Myometrial cell (primary cell): Measurements from ENCODE around the gene JMJD6.

GRCh38 chr17:76499874-76500514, 1.2 kb downstream of the RHBDF2 start:
- RAMPAGE, long total RNA: no peak

DNA sequence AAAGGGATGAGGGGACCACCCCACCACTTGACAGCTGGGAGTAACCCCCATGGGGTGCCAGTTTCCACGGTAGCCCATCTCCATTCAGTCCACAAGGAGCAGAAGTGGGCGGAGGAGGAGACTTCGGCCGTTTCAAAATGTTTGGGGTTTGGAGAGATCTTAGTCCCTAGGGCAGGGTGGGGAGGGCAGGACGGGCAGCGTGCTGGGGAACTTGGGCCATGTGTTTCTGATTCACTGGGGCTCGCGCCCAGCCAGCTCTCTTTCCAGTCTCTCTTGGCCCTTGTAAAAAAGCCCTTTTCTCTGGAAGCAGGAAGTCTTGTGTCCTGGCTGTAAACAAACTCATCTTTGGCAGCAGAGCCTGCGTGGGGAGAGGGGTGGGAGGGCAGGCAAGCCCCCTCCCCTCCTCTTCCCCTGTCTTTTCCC, 8.2 kb downstream of the CYGB start:
- RAMPAGE, long total RNA: no peak

- RAMPAGE, long total RNA: no peak
Measured at GRCh38 chr17:76566881-76567371, 18.7 kb downstream of the ST6GALNAC2 start.

- RAMPAGE, long total RNA: no peak
Measured at GRCh38 chr17:76611200-76611712, 25.6 kb upstream of the ST6GALNAC2 start.

DNA sequence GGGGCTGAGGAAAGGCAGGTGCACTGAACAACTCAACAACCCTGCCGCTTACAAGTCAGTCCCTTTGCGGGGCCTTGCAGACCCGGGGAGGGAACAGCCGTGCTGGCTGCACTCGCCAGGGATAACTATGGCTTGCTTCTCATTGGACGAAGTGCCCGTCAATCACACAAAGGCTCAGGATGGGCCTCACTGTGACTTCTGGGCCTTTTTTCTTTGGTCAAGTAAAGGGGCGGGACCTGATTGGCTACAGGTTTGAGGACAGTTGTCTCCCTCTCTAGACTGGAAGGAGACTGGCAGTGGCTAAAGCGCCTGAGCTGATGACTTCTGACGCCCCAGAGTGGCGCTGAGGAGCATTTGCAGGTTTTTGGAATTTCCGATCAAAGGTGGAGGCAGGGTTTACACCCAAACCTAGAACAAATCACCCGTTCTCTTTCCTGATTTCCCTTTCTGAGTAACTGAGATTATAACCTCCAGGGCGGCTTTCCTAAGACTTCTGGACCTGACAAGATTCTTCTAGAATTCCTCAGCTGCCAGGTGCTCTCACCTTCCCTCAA, 27.5 kb upstream of the ST6GALNAC2 start:
- RAMPAGE, long total RNA: no peak

GRCh38 chr17:76696676-76697266, 14.0 kb downstream of the MXRA7 start:
- RAMPAGE, long total RNA: no peak

- RAMPAGE, long total RNA: start-site peak on the minus strand at chr17:76726471-76726577, 194 and 214 reads in 2 replicates; start-site peak on the plus strand at chr17:76726854-76726868, 47 and 83 reads in 2 replicates
Measured at GRCh38 chr17:76726188-76726993, at the start of gene JMJD6. JMJD6 (minus strand) TSS chr17:76726606.

DNA sequence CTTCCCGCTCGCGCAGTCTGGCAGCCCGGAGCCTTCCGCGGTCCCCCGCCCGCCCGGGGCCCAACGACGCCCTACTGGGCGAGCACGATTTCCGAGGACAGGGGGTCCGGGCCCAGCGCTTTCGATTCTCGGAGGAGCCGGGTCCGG, 228 bp downstream of the METTL23 start:
- RAMPAGE, long total RNA: no peak

DNA sequence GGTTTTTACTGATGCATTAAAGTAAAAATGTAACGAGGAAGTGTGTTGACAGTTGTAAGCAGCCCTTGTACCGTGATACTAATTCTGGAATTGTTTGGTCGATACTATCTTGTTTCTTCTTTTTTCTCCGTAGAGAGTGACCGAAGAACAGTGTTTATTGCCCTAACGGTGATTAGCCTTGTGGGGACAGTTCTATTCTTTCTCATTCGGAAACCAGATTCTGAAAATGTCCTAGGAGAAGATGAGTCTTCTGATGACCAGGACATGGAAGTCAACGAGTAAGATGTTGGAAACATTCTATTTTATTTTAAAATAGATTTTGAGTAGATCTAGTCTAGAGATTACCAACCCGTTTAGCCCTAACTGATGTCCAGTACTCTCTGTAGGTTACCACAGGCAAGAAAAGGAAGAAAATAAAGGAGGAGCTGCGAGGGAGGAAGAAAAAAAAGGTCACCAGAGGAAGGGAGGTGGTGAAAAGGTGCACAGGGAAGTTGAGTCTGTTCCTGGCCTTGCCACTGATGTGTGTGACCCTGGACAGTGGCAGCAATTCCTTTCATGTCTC, 6.4 kb downstream of the MFSD11 start:
- RAMPAGE, long total RNA: no peak

- RAMPAGE, long total RNA: no peak
Measured at GRCh38 chr17:77099849-77100425, 40.8 kb upstream of the SEC14L1 start.

GRCh38 chr17:77120505-77121445, 20.0 kb upstream of the SEC14L1 start:
- RAMPAGE, long total RNA: no peak

GRCh38 chr17:77195970-77196494, 55.3 kb downstream of the SEC14L1 start:
- RAMPAGE, long total RNA: no peak

DNA sequence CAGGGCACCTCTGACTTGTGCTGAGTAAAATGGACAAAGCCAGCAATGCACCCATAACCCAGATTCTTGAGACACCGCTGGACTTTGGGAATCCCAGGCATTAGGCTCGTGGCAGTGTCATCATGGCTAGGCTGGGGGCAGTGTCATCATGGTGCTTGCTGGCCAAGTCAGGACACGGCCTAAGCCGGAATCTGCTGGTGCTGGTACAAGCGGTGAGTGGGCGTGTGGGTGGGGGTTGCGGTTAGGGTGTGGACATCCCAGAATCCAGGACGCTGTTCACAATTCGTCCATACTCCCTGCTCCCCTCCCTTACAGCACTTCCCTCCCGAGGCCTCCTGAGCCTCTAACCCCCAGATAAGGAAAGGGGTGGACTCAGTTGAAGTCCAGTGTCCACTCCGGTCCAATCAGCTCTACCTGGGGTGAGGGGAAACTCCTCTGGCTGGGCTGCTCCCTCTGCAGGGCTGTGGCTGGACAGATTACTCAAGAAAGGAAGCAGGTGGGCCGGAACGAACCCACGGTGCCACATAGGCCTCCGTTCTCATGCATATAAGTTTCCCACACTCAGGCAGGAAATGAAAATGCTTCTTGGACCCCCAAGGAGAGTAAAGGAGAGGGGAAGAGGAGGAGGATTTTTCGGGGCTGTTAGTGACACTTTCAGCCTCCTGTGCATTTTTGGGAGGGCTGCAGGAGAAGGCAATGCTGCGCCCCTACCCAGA, 1.6 kb upstream of the SEPTIN9 start:
- RAMPAGE, long total RNA: no peak

- RAMPAGE, long total RNA: no peak
Measured at GRCh38 chr17:77288122-77288703, 6.9 kb downstream of the SEPTIN9 start.

GRCh38 chr17:77342303-77342815, 61.1 kb downstream of the SEPTIN9 start:
- RAMPAGE, long total RNA: no peak

- RAMPAGE, long total RNA: no peak
Measured at GRCh38 chr17:77405888-77406433, 124.7 kb downstream of the SEPTIN9 start.

GRCh38 chr17:77408850-77409756, 127.8 kb downstream of the SEPTIN9 start:
- RAMPAGE, long total RNA: no peak

DNA sequence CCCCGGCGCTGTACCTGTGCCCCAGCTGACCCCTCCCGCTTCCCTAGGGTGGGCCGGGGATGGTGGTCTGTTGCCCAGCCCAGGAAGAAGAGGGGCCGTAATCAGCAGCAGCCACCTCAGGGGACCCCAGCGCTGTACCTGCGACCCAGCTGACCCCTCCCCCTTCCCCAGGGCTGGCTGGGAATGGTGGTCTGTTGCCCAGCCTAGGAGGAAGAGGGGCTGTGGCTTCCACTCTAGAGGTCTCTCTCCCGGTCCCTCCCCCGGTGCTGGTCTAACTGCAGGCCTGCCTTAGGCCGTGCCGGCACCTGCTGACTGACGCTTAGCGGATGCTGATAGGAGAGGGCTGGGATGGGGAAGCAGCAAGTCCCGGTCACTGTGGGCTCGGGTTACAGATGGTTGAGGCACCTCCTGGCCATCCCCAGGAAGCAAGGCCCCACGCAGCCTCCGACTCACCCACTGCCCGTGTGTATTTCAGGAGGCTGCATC, 138.1 kb downstream of the SEPTIN9 start:
- RAMPAGE, long total RNA: no peak

DNA sequence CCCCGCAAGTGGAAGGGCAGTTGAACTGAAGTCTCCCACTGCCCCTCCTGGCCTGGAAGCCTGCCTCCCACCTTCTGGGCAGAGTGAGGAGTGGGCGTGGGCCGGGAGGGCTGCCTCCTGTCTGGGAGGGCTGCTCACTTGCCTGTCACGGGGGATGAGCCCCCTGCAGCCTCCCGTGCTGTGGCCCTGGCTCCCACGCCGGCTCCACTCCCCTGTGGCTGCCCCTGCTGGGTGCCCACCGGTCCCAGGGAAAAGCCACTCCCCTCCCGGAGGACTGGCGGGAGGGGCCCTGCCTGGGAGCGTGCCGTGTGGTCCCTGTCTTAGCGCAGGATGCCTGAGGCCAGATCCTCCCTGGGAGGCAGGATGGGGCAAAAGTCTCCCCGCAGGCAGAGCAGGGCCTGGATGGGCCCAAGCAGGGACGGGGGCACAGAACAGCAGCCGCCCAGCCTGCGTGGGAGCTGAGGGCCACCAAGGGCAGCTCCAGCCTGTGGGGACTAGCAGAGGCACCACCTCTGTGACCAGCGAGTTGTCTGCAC, 199.2 kb downstream of the SEPTIN9 start:
- RAMPAGE, long total RNA: no peak

- RAMPAGE, long total RNA: no peak
Measured at GRCh38 chr17:77498381-77499596, 217.5 kb downstream of the SEPTIN9 start.